Measurements from ENCODE around the gene SOX5.

- PRO-cap, result no peak
Observed at GRCh38 chr12:23223036-23223235, 598.0 kb downstream of the ETNK1 start.

DNA sequence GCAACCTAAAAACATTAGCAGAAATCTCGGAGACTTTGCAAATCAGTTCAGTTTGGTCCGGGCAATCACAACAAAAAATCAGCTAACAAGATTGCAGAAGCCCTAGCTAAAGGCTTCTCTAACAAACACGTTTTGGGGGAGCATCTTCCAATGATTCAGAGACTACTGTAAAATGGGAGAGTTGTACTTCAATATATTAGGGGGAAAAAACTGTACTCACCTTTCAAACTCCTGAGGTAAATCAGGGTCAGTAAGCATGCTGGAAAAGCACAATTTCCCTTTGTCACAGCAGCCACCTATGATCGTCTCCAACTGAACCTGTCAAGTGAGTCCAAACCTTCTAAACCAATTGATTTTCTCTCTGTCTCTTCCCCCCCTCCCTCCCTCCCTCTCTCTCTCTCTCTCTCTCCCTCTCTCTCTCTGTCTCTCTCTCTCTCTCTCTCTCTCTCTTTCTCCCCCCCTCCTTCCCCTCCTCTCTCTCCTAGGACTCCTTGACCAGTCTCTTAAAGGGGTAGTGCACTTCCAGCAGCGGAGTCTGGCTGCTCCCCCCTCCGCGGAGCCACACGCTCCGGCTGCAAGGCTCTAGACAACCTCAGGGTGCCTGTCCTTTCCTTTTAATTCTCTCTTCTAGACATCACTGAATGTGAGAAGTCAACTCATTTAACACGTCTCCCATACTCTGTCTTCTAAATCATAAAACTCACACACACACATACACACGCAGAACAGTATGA lies at the start of gene SOX5:
Gene SOX5, minus strand, starts transcription at position 327 of the 734 bp plus-strand sequence.
- PRO-cap, result no peak

- PRO-cap, result no peak
Observed at GRCh38 chr12:23950556-23951537, 1.4 kb upstream of the SOX5 start.

DNA sequence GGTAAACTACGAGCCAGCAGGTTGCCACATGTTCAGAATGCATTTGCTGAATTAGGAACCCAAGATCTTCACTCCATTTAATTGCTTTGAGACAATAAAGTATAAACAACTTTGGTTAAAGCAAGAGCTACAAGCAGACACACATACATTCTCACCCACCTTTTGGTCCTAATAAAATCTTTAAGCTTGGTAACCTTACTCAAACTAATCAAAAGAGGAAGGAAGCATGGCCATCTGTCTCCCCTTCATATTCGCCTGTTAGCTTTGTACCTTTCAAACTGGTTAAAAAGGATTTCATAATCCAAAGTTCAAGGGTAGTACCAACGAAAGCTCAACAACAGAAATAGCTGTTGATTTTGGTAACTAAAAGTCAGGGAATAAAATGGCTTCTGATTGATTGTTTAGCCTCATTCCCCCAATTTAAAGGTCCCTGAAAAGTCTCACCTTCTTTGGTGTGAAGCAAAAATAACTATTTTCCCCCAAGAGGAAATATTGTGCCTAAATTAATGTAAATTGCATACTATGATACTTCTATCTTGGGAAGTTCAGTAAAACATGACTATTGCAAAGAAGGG lies 456.9 kb downstream of the BCAT1 start:
- PRO-cap, result no peak

DNA sequence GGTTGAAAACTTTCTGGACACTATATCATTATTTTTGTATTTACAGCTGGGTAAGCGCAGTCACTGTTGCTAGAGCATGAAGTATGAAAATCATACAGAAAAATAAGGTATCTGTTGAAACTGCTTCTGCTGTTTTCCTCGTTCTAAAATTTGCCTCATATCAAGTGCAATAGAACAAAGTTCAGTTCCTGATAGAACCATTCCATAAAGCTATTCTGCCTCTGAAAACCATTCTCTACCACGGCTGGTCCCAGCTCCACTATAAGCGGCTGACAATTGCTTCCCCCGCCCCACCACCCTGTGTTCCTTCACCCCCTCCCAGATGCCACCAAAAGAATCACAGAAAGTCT lies 413.3 kb downstream of the BCAT1 start:
- PRO-cap, result no peak

GRCh38 chr12:24815970-24816959 lies 132.6 kb downstream of the BCAT1 start:
- PRO-cap, result no peak

DNA sequence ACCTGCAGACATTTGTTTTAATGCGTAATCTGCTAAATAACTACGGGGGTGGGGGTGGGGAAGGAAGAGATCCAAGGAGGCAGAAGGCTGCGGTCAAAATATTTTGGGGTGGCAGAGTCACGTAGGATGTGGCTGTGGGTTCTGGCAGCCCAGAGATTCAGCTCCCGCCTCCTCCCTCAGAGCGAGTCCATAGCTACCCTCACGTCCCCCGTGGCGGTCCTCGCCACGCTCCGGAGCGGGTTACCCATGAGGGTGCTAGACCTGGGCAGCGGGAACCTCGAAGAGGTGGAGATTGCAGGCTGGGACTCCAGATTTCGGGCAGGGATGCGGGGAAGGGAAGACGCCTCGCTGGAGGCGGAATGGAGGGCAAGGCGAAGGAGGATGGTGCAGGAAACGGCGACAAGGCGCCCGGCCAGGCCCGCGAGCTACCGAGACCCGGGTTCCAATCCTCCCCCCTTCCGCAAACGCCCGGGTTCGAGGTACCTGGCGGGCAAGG lies 46.4 kb downstream of the BCAT1 start:
- PRO-cap, result no peak

DNA sequence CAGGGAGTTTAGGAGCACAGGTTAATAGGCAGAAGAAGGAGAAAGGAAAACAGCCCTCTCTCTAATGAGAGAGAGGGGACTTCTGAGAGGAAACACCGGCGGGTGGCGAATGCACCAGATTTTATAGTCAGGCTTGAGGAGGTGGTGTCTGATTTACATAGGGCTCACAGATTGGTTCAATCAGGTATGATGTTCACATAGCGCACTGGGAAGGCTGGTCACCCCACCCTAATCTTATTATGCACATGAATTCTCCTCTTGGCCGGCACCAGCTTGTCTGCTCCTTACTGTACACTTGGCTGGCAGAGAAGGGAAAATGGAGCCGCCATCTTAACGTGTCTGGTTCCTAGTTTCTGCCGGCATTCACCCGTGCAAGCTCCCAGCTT lies 15.2 kb downstream of the BCAT1 start:
- PRO-cap, result no peak

DNA sequence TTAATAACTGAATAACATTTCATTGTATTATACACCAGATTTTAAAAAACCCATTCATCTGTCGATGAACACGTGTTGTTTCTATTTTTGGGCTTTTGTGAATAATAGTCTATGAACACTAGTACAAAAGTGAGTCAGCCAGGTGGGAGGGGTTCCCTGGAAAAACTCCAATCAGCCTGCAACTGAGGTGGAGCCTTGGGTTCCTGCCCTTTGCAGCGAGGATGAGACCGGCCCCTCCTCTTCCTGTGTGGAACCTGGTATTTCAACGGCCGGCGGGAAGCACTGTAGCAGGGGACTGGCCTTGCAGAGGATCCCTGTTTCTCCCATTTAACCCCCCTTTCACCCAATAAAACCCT lies 56.1 kb downstream of the LMNTD1 start:
- PRO-cap, result no peak

DNA sequence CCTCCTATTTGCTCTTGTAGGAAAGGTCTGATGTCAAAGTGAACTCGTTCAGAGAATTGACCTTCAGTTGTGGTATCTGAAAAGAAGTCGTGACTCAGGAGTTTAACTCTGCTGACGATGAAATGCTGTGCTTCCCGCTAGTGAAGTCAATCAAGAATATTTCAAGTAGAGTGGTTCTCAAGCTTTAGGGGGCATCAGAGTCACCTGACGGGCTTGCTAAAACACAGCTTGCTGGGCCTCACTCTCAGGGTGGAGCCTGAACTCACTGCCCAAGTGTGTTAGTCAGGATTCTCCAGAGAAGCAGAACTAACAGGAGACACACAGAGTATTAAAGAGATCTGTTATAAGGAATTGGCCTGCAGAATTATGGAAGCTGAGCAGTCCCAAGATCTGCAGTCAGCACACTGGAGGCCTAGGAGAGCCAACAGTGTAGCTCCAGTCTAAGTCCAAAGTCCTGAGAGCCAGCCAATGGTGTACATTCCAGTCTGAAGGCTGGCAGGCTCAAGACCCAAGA lies 139.5 kb upstream of the LMNTD1 start:
- PRO-cap, result no peak

DNA sequence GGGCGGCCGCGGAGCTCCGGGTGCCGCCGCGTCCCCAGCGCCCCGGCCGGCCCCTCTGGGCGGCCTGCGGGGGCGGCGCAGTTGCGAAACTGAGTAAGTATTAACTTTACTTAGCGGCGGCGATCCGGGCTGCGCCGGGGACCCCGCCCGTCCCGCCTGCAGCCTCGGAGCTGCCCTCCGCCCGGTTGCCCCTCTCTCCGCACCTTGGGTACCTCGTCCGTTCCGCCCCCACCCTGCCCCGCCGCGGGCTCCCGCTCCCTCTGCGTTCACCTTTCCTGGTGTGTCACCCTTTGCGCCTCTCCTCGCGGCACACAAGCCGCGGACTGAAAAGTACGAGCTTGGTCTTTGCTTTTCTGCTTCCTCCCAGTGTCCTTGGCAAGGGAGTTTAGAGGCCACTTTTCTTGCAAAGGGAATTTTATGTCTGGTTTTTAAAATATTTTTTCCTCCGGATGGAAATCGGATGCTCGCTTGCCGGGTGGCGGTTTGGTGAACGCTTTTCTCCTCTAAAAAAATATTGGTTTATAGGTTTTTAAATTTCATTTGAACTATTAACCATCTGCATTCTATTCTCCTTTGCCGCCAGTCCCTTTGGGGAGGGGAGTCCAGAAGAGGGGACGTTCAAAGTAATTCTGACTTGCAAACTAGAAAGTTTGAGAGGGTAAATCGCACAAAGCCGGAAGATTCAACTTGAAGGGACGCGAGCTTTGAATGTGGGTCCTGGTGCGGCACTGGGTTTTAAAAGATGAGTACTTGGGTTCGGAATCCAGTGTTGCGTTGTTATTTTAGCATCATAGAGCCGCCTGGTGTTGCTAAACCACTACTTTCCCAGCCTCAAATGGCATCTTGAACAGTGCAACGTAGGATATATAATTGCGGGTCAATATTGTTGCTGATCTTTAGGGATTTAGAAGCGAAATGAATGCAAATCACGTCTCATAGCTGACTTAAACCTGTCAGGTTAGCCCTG lies 857 bp downstream of the RASSF8 start:
- PRO-cap, result bidirectional peak, plus-strand start at position 109 of the sequence, minus-strand start at position 57 of the sequence; unidirectional peak, minus-strand start at position 325 of the sequence; unidirectional peak, minus-strand start at position 710 of the sequence

DNA sequence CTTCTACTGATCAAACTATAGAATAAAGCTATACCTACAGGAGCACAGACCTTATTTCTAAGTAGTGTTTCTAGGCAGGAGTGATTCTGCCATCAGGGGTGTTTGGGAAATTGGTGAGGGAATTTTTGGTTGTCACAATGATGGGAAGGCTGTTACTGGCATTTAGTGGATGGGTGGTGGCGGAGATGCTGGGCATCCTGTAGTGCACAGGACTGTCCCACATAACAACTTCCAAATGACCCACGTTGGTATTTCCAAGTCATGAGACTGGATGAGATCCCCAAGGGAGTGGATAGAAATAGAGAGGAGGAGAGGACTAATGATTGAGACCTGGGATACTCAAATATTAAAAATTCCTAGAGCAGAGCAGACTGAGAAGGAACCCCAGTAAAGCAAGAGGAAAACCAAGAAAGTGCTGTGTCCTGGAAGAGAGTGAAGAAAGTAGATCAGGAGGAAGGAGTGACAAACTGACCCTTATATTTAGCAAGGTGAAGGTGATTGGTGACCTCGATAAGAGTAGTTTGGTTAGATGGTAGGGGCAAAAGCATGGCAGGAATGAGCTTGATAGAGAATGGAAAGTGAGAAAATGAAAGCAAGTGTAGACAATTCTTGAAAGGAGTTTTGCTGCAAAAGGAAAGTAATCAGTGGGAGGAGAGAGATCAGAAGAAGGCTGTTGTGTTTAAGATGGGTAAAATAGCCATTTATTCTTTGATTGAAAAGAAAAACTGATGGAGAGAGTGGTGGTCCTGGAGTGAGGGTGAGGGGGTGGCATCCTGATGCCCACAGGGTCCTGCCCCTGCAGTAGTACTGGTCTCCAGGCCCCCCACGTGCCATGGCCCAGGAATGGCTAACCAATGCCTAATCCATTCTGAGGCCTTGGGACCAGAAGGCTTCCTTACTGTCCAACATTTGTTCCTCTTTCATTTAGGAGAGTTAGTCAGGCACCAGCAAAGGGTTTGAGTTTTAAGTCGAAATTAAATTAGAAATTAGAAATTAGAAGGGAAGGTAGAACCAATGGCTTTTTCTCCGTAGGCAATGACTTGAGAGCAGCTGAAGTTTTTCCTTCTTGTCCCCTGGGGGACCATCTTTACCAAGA lies 51.1 kb downstream of the RASSF8 start:
- PRO-cap, result no peak

- PRO-cap, result no peak
Observed at GRCh38 chr12:26042897-26043548, 81.8 kb downstream of the BHLHE41 start.

- PRO-cap, result no peak
Observed at GRCh38 chr12:26134807-26135812, 10.3 kb upstream of the BHLHE41 start.

DNA sequence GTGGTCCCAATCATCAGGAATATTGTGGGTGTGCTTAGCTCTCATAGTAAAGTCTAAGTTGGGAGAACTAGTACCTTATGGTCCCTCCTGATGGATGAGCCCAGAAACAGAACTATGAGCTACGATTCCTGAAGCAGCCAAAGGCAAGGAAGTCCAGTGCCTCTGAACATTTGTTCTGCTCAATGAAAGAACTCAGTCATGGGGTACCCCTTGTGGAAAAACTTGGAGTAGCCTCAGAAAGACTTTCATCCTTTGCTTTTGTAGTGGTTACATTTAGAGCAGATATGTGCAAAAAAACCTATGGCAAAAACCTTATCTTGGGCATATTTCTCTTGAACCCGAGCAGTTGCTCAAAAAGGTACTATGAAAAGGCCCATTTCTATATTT lies 28.9 kb upstream of the BHLHE41 start:
- PRO-cap, result no peak

GRCh38 chr12:26158333-26158865 lies 33.6 kb upstream of the BHLHE41 start:
- PRO-cap, result no peak

GRCh38 chr12:26287474-26287884 lies 92.1 kb downstream of the SSPN start:
- PRO-cap, result bidirectional peak, plus-strand start at chr12:26287823, minus-strand start at chr12:26287749

GRCh38 chr12:26378508-26379197 lies 183.3 kb downstream of the SSPN start:
- PRO-cap, result no peak

- PRO-cap, result no peak
Observed at GRCh38 chr12:26473324-26473618, 277.9 kb downstream of the SSPN start.

- PRO-cap, result no peak
Observed at GRCh38 chr12:26632806-26633383, 200.1 kb downstream of the ITPR2 start.

Measured in left cardiac atrium (tissue), 1 donor.